Thoracic aorta (tissue), 1 donor: ENCODE data around the gene RALY.

- RAMPAGE, long total RNA: no peak
Observed at GRCh38 chr20:33105996-33106517, 26.6 kb downstream of the BPIFB4 start.

DNA sequence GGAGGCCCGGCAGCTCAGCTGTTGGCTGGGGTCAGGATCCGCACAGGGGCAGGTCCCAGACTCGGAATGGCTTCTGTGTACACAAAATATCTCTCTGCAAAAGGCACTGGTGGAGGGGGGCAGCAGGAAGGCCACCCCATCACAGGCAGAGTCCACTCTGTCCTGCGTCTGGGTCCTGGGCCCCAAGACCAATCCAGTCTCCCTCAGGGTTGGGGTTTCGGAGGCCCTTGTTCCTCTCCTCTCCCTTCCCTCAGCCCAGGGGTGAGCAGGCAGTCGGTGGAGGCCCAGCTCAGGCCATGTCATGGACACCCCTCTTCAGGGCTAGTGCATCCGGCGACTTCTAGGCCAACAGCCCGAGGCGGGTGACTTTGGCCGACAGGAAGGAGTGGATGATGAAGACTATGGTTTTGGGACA is 6.9 kb upstream of the CDK5RAP1 start:
- RAMPAGE, long total RNA: no peak

- RAMPAGE, long total RNA: no peak
Observed at GRCh38 chr20:33639841-33640669, 22.1 kb upstream of the C20orf144 start.

- RAMPAGE, long total RNA: no peak
Observed at GRCh38 chr20:33644411-33645273, 17.5 kb upstream of the C20orf144 start.

DNA sequence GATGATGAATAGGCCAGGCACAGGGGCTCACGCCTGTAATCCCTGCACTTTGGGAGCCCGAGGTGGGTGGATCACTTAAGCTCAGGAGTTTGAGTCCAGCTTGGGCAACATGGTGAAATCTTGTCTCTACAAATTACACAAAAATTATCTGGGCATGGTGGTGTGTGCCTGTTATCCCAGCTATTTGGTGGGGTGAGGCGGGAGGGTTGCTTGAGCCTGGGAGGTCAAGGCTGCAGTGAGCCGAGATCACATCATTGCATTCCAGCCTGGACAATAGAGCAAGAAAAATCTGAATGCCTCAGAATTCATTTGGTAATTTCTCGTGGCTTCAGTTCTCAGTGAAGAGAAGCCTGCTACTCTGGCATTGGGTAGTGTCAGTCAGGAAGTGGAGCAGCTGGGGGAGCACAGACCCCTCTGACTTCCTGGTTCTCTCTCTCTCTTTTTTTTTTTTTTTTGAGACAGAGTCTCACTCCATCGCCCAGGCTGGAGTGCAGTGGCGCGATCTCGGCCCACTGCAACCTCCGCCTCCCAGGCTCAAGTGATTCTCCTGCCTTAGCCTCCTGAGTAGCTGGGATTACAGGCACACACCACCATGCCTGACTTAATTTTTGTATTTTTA is 24.2 kb downstream of the ZNF341 start:
- RAMPAGE, long total RNA: no peak

GRCh38 chr20:33796544-33797460 is 14.3 kb upstream of the CHMP4B start:
- RAMPAGE, long total RNA: no peak

- RAMPAGE, long total RNA: no peak
Observed at GRCh38 chr20:33857591-33857958, 46.4 kb downstream of the CHMP4B start.

GRCh38 chr20:33858295-33858623 is 47.1 kb downstream of the CHMP4B start:
- RAMPAGE, long total RNA: no peak

DNA sequence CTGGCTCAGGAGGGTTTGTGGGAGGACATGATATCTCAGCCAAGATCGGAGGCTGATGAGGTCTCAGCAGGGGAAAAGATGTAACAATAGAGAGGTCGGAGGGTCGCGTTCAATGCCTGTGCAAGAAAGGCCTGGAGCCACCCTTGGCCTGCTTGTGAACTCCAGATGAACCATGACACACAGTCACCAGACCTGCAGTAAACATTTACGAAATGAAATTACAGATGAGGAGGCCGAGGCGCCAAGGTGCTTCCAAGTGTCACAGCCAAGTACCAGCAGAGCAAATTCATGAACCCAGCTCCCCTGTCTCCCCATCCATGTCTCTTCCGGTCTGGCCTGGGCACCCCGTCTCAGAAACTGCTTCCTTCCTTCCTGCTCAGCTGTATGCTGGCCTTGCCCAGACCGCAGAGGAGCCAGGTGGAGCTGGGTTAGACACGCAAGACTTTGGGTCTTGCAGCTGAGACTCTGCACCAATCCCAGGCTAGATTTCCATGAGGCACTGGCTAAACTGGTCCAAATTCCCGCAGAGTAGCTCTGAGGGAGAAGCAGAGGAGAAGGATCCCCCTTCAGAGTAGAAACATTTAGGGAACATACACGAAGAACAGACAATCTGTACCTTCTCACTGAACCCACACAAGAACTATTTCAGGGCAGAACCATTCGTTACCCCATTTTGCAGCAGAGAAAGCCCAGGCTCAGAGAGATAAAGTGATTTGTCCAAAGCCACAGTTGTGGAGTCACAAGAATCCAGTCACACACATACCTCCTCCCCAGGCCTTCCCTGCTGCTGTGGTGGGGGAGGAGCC is 48.2 kb downstream of the CHMP4B start:
- RAMPAGE, long total RNA: no peak

DNA sequence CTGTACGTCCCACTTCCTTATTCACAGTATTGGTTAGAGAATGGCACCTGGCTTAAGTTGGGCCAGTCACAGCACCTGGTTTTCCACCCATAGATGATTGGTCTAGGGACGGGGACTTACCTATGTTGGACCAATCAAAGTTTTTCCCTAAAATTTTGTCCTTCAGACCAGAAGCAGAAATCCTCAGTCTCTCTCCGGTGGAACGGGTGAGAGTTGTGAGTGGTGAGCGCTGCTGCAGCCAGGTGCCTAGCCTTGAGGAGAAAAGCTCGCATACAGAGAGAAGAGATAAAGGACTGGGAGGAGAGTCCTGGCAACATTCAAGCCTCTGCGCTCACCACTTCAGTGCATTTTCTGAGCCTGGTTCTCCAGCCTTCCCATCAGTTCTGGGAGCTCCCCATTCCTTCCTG is 2.1 kb upstream of the RALY start:
- RAMPAGE, long total RNA: no peak

DNA sequence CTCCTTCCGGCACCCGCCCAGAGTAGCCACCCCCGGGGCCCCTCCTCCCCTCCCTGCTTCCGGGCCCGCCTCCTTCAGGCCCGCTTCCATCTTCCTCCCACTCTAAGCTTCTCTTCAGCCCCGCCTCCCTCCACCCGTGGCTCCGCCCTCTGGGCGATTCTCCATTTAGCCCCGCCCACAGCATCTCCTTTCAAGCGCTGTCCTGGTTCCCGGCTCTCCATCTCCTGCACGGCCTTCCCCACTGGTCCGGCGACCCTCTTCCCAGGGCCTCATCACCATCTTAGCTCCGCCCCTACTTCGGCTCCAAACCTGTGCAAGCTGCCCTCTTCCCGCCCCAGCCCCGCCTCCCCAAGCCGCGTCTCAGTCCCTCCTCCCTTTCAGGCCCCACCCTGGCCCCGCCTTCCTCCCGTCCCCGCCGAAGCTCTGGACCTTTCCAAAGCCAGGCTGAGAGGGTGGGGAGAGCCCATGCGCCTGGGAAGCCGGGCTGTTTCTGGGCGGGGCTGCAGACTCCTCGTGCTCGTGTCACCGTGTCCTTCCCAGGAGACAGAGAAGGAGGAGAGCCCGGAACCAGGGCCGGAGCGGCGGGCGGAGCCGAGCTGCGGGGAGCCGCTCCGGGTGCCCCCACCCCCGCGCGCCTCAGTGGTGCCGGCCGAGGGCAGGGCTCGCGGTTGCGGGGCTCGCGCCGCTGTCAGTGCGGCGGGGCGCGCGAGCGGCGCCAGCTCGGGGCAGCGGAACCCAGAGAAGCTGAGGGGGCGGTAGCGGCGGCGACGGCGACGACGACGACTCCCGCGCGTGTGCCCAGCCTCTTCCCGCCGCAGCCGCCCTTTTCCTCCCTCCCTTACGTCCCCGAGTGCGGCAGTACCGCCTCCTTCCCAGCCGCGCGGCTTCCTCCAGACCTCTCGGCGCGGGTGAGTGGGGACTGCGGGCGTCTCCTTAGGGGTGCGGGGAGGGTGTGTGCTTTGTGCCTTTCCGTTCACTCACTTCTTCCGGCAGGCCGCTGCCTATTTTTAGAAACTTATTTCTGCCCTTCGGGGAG is at the start of gene RALY:
Gene RALY, plus strand, starts transcription at position 688 of the 1,036 bp plus-strand sequence.
- RAMPAGE, long total RNA: no peak

DNA sequence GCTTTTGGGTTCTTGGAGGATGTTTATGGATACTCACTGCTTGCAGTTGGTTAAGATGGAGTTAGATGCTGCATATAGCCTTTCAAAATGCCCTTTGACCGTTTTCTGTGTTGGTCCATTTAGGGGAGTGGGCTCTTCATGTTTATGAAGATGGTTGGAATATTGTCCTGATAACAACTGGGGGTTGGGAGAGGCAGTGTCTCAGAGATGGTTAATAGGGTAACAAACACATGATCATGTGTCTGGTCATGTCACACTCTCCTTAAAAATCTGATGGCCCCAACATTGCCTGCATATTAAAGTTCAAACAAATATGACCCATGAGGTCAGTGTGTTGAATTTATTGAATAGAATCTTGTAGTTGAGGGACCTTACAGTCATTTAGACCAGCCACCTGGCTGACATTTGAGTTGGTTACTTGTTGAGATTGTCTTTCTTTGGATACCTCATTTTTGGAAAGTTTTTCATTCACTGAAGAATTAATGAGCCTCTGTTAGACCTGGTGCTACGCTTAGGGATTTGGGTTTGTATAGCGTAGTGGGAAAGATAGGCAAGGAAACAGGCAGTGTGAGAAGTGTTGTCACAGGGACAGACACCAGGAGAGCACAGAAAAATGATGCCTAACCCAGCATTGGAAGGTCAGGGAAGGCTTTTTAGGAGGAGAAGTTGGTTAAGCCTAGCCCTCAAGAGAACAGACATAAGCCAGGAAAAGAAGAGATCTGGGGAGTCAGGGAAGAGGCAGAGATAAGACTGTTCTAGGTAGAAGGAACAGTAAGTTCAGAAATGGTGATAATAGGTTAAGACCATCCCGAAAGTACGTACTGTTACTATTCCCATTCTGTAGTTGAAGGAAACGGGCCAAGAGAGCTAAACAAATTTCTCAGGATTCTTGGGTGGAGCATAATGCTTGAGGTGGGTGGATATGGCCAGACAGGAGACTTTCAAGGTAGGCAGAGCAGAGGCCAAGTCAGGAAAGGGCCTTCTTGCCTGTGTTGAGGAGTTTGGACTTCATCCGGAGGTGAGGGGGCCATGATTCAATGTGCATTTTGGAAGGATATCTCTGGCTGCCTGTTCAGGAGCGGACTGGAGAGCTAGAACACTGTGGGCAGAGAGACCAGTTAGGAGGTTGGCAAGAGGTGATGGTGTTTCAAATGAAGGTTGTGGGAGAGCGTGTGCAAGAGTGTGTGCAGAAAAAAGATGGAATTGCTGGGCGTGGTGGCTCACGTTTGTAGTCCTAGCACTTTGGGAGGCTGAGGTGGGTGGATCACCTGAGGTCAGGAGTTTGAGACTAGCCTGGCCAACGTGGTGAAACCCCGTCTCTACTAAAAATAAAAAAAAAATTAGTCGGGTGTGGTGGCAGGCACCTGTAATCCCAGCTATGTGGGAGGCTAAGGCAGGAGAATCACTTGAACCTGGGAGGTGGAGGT is 4.4 kb downstream of the RALY start:
- RAMPAGE, long total RNA: no peak

DNA sequence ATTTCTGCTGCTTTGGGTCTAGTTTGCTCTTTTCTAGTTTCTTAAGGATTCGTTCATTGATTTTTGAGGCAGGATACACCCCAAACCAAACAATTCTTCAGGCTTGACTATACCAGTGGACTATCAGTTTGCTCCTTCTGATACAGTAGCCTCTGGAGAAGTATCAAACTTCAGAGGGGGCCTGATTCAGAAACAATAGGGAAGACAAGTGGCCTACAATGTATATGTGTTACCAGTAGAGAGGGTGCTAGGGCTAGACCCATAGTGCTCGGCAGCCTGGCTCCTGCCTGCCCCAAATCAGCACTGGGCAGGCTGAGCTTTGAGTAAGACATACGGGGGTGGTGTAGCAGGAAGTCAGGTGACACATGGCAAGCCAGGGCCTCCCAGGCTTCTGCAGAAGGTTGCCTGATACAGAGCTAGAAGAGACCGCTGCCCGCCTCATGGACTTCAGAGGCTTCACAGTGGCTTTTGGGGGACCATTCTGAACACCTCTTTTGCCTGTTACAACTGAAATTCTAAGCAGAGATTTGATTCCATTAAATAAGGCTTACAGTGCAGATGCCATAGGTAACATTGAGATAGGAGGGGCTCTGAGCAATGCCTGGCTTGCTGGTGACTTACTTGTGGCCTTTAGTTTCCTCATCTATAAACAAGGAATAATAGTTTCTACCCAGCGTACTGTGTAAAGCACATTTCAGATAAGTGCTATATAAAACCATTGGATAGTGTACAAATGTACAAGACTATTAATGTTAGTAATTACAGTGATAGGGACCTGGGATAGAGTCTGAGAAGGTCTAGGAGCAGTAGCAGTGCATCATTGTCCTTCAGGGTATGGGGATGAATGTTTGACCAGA is 43.5 kb downstream of the RALY start:
- RAMPAGE, long total RNA: no peak

- RAMPAGE, long total RNA: no peak
Observed at GRCh38 chr20:34121568-34122059, 9.6 kb upstream of the EIF2S2 start.

DNA sequence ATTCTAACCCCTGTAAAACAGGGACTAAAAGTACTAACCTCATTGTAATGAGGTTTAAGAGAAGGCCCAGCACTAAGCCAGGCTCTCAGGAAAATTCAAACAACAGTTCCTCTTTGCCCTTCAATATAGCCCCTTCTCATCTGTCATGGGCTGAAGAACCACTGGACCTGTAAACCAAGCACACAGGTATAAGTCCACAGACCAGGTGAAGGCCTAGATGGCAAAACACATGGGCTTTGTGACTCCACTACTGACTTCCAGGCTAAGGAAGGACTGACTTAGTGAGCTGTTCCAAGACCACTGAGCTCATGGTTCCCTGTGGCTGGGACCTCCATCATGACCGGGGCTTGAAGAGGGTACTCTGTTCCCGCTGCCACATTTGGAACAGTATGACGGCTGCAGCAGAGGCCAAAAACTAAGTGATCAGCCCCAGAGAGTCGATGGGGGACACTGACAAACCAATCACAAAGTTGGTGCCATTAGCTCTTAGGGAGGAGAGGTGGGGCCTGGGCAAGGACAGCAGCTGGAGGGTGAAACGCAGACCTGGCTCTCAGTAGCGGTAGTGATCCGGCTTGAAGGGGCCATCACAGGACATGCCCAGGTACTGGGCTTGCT is 22.6 kb downstream of the AHCY start:
- RAMPAGE, long total RNA: no peak

DNA sequence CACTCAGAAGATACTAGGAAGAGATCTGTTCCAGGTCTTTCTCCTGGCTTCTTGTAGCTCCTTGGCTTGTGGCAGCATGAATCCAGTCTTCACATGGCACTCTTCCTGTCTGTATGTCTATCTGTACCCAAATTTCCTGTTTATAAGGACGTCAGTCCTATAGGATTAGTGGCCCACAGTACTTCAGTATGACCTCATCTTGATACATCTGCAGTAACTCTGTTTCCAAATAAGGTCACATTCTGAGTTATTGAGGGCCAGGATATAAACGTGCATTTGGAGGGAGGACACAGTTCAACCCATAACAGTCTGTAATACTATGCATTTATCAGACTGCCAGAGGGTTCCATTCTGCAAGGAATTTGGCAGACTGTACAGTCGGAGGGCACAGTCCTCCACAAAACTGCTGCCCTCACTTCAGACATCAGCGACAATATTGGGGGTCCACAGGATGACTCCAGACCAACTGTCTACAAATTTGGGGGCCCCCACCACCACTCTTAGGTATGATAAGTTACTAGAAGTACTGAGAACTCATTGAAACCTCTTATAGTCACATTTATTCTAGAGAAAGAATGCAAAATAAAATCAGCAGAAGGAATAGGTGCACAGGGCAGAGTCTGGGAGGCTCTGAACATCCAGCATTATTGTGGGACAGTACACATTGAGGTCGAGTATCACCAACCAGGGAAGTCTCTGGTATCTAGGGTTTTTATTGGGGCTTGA is 57.4 kb upstream of the DYNLRB1 start:
- RAMPAGE, long total RNA: no peak

GRCh38 chr20:34543409-34543957 is 15.0 kb upstream of the MAP1LC3A start:
- RAMPAGE, long total RNA: no peak

DNA sequence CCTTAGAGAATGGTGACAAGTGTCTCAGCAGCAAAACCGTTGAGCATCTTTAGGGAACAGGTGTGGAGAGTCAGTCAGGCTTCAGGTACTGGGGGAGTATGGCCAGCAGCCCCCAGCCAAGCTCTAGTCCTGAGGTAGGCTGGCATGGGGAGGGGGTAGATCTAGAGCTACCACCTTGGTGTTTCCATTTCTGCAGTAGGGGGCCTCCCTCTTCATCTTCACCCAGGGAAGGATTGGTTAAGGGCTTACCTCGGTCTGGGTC is 2.6 kb downstream of the TP53INP2 start:
- RAMPAGE, long total RNA: no peak

- RAMPAGE, long total RNA: no peak
Observed at GRCh38 chr20:34708546-34709020, 4.4 kb downstream of the TP53INP2 start.

DNA sequence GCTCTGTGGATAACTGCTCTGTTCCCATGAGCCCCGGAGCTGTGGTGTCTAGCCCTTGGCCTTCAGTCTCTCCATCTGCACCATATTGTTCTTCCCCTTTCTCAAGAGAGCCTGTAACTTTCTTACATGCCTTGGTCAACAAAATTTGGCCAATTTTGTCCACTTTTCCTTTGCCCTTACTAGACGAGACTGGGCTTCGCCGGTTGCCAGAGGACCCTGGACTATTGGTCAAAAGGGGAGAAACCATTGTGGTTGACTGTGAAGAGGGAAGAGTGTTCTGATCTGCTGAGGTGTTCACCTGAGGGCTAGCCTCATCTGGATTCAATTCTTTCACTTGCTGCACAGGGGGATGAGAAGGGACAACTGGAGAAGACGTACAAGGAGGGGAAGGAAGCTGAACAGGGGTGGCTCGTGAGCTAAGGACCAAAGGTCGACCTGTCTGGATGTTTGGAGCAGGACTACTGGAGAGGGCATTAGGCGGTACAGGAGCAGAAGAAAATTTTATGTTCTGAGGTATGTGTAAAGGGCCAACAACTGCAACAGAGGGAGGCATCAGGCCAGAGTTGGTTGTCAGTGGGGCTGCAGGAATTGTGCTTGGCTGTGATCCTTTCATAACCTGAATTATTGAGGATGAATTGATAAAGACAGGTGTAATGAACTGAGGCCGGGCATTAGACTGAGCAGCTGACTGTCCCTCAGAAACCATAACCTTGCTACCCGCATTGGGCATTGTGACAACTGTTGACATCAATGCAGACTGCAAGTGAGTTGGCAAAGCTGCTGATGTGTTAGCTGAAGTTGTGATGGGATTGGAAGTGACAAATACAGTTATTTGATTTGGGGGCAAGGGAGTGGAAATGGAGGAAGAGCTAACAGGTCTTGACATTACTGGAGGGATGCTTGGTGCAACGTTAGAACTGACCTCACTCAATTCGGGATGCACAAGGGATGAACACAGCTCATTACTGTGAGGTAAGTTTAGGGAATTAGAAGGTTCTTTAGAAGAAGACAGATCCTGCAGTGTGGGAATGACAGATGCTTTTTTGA is 36.8 kb downstream of the TP53INP2 start:
- RAMPAGE, long total RNA: start-site peak on the minus strand centred at position 519 of the sequence, 623 bp wide, 29 reads